Mesangial cell (primary cell): ENCODE measurements around the genes SNRPD3 and GRK3.

- RAMPAGE, long total RNA: no peak
Observed at GRCh38 chr22:24183169-24183962, 2.1 kb downstream of the SUSD2 start.

DNA sequence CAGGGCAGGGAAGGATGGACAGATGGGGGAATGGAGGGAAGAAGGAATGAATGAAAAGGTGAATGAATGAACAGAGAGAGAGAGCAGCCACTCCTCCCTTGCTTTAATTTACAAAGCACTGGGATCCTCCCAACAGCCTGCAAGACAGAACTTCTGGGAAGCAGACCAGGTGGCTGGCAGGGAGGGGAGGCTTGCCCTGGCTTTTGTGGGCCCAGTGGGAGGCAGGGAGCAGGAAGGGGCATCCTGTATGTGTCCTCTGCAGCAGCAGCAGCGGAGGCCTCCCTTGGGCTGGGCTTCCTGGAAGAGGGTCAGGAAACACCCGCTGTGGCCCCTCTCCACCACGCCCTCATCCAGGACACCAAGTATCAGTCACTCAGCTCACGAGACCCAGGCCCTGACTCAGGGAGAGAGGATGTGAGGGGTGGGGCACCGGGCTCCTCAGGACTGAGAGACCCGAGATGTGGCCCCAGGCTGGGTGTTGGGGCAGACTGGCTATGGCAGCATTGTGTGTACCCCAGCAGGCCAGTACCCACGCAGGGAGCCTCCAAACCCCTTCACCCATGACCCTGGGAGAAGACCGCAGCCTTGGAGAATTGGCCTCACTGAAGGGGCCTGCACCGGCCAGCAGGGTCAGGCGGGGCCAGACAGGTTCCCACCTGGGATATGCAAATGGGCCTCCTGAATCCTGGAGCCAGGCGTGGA is 1.3 kb downstream of the GGT5 start:
- RAMPAGE, long total RNA: no peak

GRCh38 chr22:24271293-24271996 is 814 bp downstream of the SPECC1L start:
- RAMPAGE, long total RNA: no peak

- RAMPAGE, long total RNA: no peak
Observed at GRCh38 chr22:24275117-24275571, 4.5 kb downstream of the SPECC1L start.

DNA sequence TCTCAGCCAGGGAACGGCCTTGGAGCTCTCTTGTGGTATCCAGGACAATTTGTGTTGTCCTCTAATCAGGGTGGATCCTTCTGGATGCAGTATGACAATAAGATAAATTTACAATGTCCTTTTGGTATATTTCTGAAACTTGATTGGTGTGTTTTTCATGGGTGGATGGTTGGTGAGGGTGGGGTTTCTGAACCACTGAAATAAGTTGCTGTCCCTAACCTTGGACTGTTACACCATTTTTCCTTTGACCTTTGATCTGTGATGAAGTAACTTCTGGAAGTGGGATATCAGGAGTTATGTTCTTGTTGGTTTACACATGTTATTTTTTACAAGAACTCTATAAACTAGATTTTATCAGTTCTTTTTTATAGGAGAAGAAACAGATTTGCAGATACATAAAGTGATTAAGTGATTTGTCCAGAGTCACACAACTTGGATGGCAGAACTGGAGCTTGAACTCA is 21.5 kb downstream of the SPECC1L start:
- RAMPAGE, long total RNA: no peak

- RAMPAGE, long total RNA: no peak
Observed at GRCh38 chr22:24321411-24322195, 51.0 kb downstream of the SPECC1L start.

DNA sequence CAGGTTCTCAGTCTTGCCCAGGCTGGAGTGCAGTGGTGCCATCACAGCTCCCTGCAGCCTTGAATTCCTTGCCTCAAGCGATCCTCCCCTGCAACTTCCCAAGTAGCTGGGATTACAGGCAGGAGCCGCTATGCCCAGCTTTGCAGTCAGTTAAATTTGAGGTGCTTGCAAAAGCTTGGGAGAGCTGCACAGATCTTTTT is 21.5 kb downstream of the GUCD1 start:
- RAMPAGE, long total RNA: no peak

- RAMPAGE, long total RNA: no peak
Observed at GRCh38 chr22:24549921-24551064, 4.6 kb downstream of the GUCD1 start.

- RAMPAGE, long total RNA: start-site peak on the minus strand at chr22:24555889-24555941, 34 reads; start-site peak on the plus strand at chr22:24555926-24556035, 5,019 reads
Observed at GRCh38 chr22:24555304-24556409, at the start of gene SNRPD3. Gene SNRPD3, plus strand, starts transcription at chr22:24555999.

- RAMPAGE, long total RNA: no peak
Observed at GRCh38 chr22:24578021-24579122, 14.5 kb downstream of the LRRC75B start.

GRCh38 chr22:24952871-24953879 is 659 bp downstream of the KIAA1671 start:
- RAMPAGE, long total RNA: no peak

GRCh38 chr22:25026569-25026917 is 74.0 kb downstream of the KIAA1671 start:
- RAMPAGE, long total RNA: no peak

DNA sequence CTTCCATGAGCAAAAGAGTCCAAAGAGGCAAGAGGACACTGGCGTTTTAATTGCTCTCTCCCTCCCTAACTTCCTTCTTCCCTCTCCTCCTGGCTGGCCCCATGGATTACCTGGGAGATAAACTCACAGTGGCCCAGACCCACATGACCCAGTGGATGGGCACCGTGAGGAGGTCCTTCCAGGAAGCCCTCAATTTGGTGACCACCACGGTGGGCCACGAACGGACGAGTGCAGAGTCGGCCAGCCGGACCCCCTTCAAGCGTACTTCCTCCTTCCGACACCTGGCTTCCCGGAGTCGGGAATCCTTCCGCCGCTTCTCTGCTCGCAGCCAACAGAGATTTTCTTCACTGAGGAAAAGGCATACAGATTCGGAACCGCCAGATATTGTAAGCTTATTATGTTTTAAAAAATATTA is 87.6 kb upstream of the CRYBB3 start:
- RAMPAGE, long total RNA: no peak

DNA sequence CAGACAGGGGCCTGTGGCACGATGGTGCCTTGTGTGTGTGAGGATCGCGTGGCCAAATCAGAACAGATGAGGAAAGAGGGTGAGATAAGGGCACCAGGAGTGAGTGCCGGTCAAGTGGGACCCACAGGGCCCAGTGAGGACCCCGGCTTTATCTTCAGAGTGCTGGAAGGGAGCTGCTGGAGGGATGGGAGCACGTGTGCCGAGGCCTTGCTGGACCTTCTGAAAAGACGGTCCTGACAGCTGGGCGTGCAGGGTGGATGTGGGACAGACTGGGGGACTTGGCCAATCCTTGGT is 38.3 kb upstream of the CRYBB3 start:
- RAMPAGE, long total RNA: no peak

DNA sequence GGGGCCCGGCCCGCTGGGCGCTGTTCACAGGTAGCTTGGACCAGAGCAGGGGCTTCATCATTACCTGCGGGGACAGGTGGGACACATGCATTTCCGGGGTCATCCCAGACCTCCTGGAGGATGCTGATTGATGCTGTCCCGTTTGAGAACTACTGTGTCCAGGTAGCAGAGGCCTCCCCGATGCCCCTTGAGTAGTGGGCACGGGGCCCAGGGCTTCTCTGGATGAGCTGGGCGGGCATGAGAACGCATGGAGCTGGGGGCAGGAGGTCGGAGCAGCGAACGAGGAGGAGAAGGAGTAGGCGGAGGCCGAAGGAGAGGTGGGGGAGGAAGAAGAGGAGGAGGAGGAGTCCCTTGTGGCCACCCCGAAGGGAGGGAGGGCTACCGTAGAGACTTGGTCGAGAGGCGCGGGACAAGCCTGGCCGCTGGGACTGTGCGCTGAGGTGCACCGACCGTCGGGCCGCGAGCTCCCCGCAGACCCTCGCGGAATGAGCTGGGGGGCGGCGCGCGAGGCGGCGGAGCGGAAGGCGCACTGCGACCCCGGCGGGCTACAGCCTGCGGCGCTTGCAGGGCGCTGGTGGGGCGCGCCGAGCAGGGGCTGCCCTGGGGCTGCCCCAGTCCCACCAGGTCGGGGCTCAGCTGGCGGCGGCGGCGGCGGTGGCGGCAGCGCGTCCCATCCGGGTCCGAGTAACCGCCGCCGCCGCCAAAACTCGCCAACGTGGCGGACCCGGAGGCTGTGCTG is 63.0 kb downstream of the CRYBB2 start:
- RAMPAGE, long total RNA: no peak

DNA sequence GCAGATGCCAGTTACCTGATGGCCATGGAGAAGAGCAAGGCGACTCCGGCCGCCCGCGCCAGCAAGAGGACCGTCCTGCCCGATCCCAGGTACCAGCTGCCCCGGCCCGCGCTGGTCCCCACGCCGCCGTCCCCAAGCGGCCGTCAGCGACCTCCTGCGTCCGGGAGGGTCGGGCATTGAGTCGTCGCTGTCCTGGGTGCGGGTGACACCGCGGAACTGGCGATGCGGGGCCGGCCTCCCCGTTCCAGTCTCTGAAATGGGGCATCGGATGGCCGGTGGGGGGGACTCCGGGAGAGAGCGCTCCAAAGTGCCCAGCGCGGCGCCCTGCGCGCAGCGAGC is 63.5 kb downstream of the CRYBB2 start:
- RAMPAGE, long total RNA: no peak

DNA sequence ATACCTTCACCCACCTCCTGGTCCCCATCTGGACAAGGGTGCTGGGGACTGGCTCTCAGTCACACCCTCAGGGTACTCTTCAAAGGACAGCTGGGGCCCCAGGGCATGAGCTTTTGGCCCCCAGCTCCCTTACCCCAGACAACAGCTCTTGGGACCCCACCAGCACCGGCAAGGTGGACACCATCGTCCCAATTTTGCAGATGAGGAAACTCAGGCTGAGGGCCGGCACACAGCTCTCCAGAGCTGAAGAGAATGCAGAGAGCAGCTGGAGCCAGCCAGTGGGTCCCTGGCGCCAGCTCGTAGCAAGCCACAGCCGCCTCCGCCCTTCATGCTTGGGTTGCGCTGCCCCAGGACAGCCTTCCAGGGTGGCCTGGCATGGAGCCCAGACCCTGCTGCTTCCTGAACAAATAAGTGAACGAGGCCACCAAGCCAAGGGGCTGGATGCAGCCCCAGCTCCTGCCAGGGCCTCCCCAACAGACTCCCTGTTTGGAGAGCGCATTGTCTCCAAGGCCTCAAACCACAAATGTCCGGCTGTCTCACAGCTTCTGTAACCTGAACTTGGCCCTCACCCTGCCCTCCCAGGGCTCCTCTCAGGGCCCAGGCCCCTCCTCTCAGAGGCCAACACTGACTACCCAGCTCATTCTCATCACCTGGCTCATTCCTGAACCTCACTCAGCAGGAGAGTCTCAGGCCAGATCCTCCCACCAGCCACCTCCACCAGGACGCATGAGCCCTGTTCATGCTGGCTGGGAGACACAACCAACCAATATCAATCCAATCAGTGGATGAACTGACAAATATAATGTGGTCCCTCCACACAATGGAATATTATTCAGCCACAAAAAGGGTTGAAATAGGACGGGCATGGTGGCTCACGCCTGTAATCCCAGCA is 163.6 kb upstream of the GRK3 start:
- RAMPAGE, long total RNA: no peak

- RAMPAGE, long total RNA: no peak
Observed at GRCh38 chr22:25405083-25405831, 159.2 kb upstream of the GRK3 start.

DNA sequence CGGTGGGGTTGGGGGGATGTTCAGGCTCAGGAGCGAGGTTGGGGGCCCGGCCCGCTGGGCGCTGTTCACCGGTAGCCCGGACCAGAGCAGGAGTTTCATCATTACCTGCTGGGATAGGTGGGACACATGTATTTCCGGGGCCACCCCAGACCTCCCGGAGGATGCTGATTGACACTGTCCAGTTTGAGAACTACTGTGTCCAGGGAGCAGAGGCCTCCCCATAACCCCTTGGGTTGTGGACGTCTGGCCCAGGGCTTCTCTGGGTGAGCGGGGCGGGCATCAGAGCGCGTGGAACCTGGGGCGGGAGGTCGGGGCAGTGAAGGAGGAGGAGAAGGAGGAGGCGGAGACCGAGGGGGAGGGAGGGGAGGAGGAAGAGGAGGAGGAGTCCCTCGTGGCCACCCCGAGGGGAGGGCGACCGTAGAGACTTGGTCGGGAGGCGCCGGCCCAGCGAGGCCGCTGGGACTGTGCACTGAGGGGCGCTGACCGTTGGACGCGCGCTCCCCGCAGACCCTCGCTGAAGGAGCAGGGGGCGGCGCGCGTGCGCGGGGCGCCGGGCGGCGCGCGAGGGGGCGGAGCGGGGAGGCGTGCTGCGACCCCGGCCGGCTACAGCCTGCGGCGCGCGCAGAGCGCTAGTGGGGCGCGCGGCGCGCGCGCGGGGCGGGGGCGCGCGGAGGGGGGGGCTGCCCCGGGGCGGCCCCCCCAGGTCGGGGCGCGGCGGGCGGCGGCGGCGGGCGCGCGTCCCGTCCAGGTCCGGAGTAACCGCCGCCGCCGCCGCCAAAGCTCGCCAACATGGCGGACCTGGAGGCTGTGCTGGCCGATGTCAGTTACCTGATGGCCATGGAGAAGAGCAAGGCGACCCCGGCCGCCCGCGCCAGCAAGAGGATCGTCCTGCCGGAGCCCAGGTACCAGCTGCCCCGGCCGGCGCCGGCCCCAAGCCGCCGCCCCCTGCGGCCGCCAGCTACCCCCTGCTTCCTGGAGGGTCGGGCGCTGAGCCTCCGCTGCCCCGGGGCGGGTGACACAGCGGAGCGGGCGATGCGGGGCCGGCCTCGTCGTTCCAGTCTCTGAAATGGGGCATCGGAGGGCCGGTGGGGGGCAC is at the start of gene GRK3:
Gene GRK3 (plus strand): TSS at position 424 of the 1,096 bp plus-strand sequence.
- RAMPAGE, long total RNA: no peak

GRCh38 chr22:26066488-26066898 is 102.8 kb upstream of the SEZ6L start:
- RAMPAGE, long total RNA: no peak